HTR-8/SVneo (cell line): ENCODE measurements around a stretch of chr11.

DNA sequence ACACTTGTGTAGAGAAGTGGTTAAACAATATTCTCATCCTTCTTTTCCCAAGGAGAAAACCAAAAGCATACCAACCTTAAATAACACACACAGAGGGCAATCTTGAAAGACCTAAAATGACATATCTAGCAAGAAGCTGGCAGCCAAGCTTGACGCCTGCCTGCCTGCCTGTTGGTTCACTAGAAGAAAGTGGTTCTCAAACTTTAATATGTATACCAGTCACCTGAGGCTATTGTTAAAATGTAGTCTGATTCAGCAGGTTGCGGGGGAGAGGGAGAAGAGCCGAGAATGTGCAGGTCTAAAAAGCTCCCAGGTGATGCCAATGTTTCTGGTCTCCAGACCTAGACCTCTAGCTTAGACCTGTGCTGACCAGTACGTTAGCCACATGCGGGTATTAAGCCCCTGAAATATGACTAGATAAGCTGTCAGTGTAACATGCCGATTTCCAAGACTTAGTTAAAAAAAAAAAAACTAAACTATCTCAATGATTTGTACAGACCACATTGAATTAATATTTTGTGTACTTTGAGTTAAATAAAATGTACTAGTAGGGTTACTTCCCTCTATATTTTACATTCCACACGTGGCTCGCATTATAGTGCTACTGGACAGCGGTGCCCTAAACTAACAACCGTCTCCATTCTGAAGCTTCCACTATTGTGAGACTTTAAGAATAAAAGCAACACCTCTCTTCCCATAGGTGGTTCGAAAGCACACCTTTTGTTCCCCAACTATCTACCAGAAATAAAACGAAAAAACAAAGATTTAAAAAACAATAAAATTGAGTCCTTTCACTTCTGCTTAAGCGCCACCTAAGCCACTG is 654 bp upstream of the TTC17 start:
- RRBS = no CpG with 5 or more reads among the region's 13 CpGs

- RRBS = no CpG with 5 or more reads among the region's 2 CpGs
These were observed 49.5 kb downstream of the TTC17 start for GRCh38 chr11:43408226-43408635.

DNA sequence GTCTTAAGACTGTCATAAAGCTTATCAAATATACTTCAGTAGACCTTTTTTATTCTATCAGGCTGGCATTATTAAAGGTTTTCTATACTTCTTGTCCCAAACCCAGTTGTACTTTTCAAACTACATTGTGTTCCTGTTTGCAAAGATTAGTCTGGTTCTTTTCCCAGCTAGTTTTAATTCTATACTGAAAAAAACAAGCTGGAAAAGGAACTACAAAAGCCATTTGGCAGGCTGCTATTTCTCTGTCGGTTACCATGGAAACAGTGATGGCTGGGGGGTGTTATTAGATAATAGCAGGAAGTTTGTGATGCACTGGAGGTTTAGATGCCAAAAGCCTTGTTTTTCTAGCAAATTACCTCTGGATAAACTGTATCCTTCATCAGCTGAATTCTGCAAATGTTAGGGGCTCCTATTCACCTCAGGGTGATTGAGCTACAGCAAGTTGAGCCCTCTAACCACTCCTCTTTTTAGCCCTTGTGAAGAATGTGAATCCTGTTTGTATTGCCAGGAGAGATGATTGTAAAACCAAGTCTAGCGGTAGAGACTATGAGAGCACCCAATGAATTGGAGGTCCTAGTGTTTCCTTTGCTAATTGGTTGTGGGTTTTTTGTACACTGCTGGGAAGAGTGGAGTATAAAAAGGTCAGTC is 25.2 kb downstream of the ALKBH3 start:
- RRBS = no CpG with 5 or more reads among the region's 2 CpGs

DNA sequence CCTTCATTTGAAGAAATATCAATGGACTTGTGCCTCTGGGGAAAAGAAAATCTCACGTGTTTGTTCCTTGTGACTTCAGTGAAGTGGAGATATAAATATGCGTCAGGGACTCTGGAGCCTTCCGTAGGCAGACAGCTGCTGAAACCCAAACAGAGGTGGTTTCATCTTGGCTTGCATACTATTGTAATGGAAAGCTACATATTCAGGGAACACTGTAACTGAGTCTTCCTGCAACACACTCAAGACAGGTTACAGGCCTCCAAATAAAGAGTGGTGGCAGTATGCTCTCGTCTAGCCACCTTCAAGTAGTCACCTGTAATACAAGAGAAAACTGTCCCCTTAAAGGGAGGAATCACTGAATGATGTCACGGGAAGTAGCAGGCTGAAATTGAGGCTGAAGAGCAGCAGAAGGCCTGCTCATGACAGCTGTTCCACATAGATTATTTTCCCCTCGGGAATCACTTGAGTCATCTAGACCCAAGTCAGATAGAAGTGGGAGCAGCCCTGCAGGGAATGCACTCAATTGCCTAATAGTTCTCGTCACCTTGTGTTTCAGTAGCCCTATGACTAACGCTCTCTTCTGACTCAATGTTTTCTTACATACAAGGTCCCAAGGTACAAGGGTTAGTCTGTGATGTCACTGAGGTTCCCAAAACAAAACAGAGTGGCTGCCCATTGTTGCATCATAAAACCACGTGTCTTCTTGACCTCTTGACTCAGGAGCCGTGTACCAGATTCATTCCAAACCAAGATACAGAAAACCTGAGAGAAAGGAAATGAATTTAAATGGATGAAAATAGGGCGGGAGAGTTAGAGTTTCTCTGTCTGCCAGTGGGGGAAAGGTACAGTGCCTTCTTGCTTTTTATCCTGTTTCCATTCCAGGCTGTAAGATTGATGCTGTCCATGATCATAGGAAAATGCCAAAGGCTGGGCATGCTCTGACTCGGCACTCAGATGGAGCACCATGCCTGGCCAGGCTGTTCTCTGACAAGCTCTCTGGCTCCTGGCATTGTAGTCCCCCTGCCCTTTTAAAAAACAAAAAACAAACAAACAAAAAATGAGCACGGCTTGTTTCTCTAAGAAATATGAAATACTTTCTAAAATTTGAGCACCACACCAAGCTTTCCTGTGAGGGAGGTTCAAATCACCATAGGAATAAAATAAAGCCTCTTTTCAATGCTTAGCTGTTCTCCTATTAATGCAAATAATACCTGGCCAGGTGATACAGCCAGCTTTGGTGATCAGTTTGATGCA is 21.7 kb upstream of the C11orf96 start:
- RRBS = no CpG with 5 or more reads among the region's 13 CpGs

- RRBS = no CpG with 5 or more reads among the region's 4 CpGs
These were observed 71.4 kb downstream of the ALX4 start for GRCh38 chr11:44238469-44238969.

- RRBS = 80% methylated on average over 5 of the region's 11 CpGs
These were observed 27.7 kb downstream of the CD82 start for GRCh38 chr11:44593000-44593648.

GRCh38 chr11:44630391-44630862 is 65.0 kb downstream of the CD82 start:
- RRBS = 44% methylated on average over 3 of the region's 8 CpGs

- RRBS = 2% methylated on average over 4 of the region's 34 CpGs
These were observed 1.2 kb downstream of the TSPAN18 start for GRCh38 chr11:44727827-44728439.

- RRBS = no CpG with 5 or more reads among the region's 8 CpGs
These were observed 39.5 kb downstream of the TSPAN18 start for GRCh38 chr11:44766203-44766817.

GRCh38 chr11:45108360-45108718 is 38.1 kb upstream of the PRDM11 start:
- RRBS = no CpG with 5 or more reads among the region's 4 CpGs

- RRBS = 2% methylated on average over 54 of the region's 81 CpGs
These were observed 34.3 kb downstream of the PRDM11 start for GRCh38 chr11:45180536-45181366.

- RRBS = no CpG with 5 or more reads among the region's 10 CpGs
These were observed 32.4 kb downstream of the SYT13 start for GRCh38 chr11:45253648-45254219.

DNA sequence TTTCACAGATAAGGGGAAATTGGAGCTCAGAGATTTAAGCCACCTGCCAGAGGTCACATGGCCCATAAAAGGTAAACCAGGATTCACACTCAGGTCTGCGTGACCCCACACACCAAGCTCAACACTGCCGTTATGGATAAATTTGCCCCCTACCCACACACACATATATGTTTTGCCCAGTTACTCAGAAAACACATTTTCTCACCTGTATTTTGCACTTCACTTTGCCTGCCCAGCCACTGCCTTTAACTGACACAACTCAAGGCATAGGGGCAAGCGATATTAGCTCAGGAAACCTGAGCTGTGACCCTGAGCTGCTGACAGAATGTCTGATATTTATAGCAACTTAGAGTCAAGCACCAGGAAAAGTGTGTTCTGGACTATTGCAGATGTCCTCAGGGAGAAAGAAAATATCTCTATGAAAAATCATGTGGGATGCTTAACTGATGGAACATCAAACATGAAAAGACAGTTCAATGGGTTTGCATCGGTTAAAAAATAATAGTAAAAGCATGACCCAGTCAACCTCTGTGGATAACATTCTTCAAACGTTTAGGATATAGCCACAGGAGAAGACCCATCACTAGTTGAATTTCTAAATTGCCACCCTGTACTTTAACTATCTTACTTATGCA is 63.9 kb upstream of the SLC35C1 start:
- RRBS = no CpG with 5 or more reads among the region's 5 CpGs

DNA sequence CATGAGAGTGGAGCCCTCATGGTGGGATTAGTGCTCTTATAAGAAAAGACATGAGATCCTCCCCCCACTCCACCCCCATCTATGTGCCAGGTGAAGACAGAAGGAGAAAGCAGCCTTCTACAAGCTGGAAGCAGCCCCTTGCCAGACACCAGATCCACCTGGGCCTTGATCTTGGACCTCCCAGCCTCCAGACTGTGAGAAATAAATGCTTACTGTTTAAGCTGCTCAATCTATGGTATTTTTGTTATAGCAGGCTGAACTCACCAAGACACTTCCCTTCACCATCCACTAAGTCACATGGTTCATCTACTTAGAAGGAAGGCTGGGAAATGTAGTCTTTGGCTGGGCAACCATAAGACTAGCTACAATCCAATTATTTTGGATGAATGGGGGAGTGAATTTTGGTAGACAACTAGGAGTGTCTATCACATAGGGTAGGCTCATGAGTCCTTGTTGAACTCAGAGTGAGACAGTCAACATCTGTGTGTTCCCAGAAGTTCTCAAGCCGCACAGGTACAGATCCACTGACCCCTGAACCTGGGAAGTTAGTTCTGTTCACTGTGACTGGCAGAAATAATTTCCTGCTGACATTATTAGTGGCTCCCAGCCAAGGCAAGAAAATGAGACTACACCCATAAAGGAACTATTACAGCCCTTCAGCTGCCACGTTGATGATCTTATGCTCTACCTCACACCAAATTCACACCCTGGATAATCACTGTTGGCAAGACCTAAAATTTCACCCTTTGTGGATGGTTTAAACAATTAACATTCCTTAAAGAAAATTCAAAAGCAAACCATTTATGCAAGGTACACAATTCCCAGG is 3.2 kb upstream of the SLC35C1 start:
- RRBS = no CpG with 5 or more reads among the region's 2 CpGs

GRCh38 chr11:45917051-45917669 is 517 bp downstream of the PEX16 start:
- RRBS = 7% methylated on average over 7 of the region's 19 CpGs

GRCh38 chr11:46007178-46007756 is 84.8 kb downstream of the LARGE2 start:
- RRBS = no CpG with 5 or more reads among the region's 11 CpGs

DNA sequence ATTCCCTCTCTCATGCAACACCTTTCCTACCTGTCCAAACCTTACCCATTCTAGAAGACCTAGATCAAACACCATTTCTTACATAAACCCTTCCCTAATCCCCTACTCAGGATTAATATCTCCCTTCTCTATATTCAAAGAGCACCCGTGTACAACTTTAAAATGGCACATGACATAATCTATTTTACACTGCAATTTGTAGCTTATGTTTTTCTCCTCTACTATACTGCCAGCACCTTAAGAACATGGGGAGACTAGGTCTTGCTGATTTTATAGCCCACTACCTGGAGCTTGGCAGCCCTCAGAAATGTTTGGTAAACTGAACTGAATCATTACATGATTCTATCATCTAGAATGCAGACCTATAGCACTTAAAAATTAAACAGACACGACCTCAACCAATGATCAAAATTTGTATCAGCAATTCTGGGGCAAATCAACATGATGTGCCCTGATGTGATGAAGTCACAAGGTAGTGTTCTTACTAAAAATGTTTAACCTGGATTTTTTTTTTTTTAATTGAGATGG is 94.1 kb downstream of the LARGE2 start:
- RRBS = no CpG with 5 or more reads among the region's 2 CpGs

DNA sequence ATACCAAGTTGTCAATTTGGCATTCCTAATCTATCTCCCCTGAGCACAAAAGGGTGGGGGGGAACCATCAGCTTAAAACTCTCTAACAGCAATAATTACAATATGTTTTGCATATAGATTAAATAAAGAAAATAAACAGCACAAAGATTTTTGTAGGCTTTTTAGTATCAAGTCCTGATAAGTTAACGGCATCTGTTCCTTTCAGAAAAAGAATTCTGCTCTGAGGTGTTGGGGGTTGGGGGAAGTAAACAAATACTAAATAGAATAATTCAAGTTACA is 15.1 kb downstream of the PHF21A start:
- RRBS = no CpG with 5 or more reads among the region's 1 CpG

- RRBS = no CpG with 5 or more reads among the region's 10 CpGs
These were observed 3.9 kb downstream of the CREB3L1 start for GRCh38 chr11:46281188-46282011.

DNA sequence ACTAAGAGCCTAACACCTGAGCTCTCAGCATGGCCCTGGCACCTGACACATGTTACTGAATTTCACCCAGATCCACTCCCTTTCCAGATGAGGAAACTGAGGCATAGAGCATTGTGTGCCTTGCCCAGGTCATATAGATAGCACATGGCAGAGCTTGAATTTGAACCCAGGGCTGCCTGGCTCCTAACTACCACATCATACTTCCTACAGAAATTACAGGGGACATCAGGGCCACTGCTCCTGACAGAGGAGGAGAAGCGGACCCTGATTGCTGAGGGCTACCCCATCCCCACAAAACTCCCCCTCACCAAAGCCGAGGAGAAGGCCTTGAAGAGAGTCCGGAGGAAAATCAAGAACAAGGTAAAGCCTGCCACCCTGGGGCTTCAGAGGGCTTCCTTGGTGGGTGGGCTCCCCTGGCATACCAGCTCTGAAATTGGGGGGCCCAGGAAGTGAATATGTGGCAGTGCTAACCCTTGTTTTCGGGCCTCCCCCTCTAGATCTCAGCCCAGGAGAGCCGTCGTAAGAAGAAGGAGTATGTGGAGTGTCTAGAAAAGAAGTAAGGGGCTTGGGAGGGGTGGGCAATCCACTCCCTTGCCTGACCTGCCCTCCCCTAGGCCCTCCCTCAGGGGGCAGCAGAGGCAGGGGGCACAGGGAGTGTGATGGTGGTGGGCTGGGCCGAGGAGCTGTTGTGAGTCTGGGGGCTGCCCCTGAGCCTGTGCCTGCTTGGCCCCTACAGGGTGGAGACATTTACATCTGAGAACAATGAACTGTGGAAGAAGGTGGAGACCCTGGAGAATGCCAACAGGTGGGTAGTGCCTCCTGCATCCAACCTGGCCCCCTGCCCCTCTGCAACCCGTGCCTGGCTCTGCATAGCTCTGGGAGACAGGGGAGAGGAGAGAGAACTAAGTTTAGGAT is 34.9 kb upstream of the DGKZ start:
- RRBS = no CpG with 5 or more reads among the region's 8 CpGs